ENCODE results near the gene SMIM11.

- RRBS, result no CpG with 5 or more reads among the region's 21 CpGs
These were observed 24.3 kb downstream of the IL10RB start for GRCh38 chr21:33290226-33291011.

DNA sequence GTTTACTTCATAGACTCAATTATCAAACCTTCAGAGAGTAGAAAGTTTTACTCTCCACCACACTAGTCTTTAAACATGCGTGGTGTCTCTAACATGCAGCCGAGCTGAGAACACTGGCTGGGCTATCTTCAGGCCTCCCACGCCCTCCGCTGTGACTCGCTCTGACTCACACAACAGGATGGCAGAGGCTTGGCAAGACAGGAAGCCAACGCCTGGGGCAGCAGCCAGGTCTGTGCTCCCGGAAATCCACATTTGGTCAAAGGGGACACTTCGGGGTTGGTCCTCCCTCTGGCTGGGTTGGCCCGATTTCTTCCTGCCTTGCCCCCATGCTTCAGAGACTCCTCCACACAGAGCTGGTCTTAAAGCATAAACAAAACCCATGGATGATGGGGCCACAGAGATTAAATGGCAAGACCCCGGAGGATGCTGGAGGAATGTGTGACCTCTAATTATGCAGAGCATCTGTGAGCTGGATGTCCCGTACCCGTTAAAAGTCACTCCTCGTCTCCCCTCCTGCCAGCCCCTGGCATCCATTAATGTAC is 22.6 kb upstream of the IFNGR2 start:
- RRBS, result no CpG with 5 or more reads among the region's 13 CpGs

DNA sequence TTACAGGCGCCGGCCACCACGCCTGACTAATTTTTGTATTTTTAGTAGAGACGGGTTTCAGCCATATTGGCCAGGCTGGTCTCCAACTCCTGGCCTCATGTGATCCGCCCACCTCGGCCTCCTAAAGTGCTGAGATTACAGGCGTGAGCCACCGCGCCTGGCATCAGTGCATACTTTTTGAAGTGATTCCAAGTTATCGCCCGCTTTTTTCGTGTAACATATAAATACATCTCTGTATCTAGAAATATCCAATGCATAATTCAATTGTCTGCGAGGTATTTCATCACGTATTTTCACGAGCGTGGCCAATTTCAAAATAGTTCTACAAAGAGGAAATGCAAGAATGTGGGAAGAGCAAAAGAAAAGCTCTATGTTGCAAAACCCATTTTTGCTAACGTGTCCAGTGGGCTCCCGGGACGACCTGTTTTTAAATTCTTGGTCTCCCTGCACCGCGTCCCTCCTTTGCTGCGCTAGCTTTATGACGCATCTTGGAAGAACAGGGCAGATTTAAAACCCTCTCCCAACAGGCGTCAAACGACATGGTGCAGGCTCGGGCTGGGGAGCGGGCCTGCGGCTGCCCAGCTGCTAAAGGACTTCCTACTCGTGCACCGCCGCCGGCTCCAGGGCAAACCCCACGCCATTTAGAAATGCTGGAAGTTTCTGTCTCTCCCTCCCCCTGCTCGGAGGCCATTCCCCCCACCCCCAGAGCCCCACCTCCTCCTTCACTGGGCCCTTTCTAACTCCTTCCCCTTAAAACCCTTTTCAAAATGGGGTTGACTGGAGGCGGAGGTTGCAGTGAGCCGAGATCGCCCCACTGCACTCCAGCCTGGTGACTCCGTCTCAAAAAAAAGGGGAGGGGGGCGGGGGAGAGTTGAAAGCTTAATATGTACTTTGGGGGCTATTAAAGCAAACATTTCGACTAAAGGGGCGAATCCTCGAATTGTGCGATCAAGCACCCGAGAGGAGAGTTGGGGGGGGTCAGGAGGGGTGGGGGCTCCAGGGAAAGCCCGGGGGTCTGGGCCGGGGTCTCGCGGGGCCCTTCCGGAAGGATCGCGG is 761 bp upstream of the IFNGR2 start:
- RRBS, result 2% methylated on average over 3 of the region's 51 CpGs

DNA sequence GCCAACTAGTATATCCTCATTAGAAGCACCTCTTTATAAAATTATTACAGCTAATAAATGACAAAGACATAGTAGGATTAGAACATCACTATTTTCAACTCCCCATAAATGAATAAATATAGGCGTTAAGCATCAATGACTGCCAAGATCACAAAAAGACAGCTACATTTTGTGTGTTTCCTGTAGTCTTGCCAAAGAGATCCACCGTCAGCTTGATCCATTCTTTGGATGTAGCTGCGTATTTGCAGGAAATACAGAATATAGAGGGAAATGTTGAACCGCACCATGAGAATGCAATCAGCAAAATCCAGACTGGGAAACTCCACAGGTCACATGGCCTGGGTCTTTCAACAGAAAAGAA is 102.6 kb downstream of the ITSN1 start:
- RRBS, result no CpG with 5 or more reads among the region's 4 CpGs

DNA sequence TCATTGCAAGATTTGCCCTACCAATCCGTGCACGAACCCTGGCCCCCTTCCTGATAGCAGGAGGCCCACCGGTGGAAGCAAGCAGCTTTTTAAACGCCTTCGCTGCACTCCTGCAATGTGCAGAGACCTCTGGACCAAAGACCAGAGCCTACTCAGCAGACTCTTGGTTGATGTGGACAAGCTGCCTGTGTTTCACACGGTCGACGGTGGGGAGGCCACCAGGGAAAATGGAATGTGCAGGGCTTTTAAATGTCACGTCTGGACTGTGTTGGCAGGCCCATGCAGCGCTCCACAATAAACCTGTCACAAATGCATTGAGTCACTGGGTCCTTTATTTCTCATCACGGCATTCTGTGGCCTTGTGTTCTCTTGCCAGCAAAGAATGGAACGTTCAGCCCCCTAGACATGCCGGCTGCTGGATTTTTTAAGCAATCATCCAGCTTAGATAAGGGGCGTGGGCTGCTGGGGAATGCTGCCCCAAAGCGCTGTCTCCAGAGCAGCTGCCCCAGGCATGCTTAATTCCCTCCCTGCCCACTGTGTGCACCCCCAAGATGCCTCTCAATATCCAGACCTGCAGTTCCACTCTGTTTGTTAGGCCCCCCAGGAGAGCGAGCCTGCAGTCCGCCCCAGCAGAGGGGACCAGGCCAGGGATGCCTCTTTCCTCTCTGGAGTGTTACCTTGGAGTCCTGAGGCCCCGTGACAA is 71.4 kb downstream of the ATP5PO start:
- RRBS, result no CpG with 5 or more reads among the region's 18 CpGs

GRCh38 chr21:33931314-33932224 is 16.0 kb upstream of the ATP5PO start:
- RRBS, result no CpG with 5 or more reads among the region's 30 CpGs

GRCh38 chr21:33932225-33932695 is 16.7 kb upstream of the ATP5PO start:
- RRBS, result no CpG with 5 or more reads among the region's 4 CpGs

GRCh38 chr21:34129424-34129962 is 56.1 kb downstream of the MRPS6 start:
- RRBS, result no CpG with 5 or more reads among the region's 7 CpGs

GRCh38 chr21:34131648-34132320 is 58.4 kb downstream of the MRPS6 start:
- RRBS, result no CpG with 5 or more reads among the region's 10 CpGs

- RRBS, result no CpG with 5 or more reads among the region's 3 CpGs
These were observed 124.7 kb downstream of the MRPS6 start for GRCh38 chr21:34198236-34198418.

DNA sequence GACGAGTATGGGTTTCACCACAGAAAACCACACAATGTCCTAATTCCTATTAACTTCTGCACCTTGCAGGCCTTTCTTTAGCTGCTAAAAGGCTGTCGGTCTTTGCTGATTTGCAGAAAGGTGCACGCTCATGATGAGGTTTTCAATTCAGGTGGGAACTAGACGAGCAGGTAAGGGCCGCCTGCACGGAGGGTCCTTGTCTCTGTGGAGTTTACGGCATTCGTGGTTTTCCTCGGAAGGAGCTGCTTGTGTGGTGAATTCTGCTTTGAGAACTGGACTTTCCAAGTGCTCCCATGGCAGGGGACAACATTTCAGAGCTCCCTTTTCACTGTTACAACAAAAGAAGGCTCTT is 125.0 kb downstream of the MRPS6 start:
- RRBS, result no CpG with 5 or more reads among the region's 9 CpGs

GRCh38 chr21:34375235-34375575 is at the start of gene SMIM11:
Gene SMIM11, plus strand, starts transcription at chr21:34375507.
- RRBS, result 2% methylated on average over 23 of the region's 31 CpGs

GRCh38 chr21:34520687-34521462 is 8.9 kb upstream of the KCNE1 start:
- RRBS, result 92% methylated on average over 2 of the region's 19 CpGs

GRCh38 chr21:34543205-34543404 is 31.1 kb upstream of the KCNE1 start:
- RRBS, result no CpG with 5 or more reads among the region's 2 CpGs

- RRBS, result no CpG with 5 or more reads among the region's 3 CpGs
These were observed 5.4 kb upstream of the RCAN1 start for GRCh38 chr21:34620318-34620625.

- RRBS, result no CpG with 5 or more reads among the region's 5 CpGs
These were observed 22.6 kb downstream of the CLIC6 start for GRCh38 chr21:34691346-34691897.

DNA sequence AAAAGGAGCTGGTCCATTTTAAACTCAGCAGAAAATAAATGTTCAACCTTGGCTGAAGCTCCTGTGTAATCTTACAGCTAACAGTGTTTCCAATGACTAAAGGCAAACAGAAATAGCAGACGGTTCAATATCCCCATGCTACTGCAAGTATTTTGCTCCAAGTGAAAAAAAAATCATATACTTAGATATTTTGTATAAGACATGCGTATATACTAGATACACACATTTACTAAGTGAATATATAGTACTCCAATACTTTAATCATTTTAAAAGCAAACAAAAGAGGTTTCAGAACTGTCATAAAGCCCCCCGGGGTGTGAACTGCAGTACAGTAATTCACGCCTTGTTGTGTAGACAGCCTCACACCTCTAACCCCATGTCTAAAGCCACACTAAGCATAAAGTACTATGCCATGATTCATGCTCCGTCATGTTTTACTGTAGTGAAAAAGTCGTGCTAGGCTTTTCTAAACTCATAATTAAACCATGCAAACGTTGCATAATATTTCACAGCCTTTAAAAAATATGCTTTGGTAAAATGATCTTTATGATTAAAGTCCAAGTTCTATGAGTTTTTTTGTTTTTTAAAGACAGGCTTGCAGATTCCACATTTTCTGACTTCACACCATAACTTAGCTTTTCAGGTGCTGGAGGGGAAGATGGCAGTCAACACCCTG is 132.3 kb downstream of the CLIC6 start:
- RRBS, result no CpG with 5 or more reads among the region's 7 CpGs

GRCh38 chr21:34830627-34831852 is 162.2 kb downstream of the CLIC6 start:
- RRBS, result no CpG with 5 or more reads among the region's 14 CpGs

- RRBS, result no CpG with 5 or more reads among the region's 11 CpGs
These were observed 168.6 kb downstream of the CLIC6 start for GRCh38 chr21:34837060-34838156.

- RRBS, result no CpG with 5 or more reads among the region's 18 CpGs
These were observed 177.9 kb downstream of the RUNX1 start for GRCh38 chr21:34870906-34871820.